Retinal pigment epithelial cell (primary cell): Measurements from ENCODE around the genes GJA1 and RNF146.

- RRBS = no CpG with 5 or more reads among the region's 6 CpGs
Observed at GRCh38 chr6:121435392-121436026, at the start of gene GJA1. Gene GJA1 (plus strand): TSS chr6:121435646.

DNA sequence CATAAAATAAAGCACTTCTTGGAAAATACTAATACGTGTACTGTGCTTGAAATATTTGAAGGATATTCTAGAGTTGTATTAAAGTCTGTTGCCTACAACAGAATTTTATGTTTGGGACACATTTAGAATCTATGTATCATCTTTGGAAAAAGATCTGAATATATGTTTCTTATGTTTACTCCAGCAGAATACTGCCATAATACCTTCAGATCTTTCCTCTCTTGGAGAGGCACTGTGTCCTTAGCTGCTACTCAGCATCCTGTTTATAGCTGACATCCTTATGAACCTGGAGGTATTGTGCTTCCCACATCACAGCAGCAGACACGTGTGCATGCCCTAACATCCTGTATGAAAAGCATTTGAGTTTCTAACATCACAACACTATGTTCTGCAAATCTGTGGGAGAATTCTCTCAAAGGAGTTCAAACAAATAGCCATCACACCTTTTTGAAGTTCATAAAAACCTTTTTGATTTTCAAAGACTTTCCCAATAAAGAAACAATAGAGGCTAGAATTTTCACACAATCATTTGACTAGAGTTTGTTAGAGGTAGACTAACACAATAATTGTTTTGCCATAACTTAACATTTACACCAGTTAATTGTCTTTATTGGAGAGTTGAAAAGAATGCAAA, 216.0 kb downstream of the GJA1 start:
- RRBS = no CpG with 5 or more reads among the region's 2 CpGs

DNA sequence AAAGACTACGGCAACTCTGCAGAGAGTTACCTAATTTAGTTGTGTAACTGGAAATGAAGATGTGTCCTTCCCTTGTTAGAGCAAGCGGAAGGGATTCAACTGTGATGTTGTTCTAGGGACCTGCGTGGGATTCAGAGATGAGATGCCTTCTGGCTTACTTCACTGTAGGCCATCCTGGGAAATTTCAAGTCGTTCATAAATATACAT, 370.9 kb upstream of the HSF2 start:
- RRBS = no CpG with 5 or more reads among the region's 4 CpGs

DNA sequence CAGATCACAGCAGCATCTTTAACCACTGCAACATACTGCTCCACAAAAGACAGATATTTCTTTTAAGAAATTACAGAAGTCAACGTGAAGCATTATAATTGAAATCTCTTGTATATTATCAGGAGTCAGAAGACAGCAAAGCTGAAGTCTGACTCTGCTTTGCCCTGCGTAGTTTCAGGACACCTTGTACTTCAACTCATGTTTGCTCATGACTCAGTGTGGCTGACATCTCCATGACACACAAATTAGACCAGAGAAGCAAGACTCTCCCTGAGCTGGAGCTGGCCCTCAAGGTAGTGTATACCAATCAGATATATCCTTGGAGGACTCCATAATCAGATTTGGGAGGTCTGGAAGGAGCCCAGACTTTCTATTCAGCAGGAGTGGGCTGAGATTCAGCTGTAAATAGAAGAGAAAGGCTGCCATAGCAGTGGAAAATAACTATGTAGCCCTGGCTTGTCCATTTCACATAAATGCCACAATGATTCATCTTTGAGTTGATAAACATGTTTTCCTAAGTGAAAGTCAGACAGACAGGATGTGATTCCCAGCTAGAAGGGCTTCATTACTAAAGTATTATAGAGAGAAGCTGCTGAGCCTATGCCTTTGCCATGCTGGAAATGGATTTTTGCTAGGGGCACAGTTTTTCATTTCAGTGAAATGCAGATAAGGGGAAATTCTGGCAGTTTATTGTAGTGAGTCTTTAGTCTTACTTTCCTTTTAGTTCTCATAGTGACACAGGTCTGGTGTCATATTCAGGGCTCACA, 95.1 kb downstream of the CLVS2 start:
- RRBS = no CpG with 5 or more reads among the region's 2 CpGs

DNA sequence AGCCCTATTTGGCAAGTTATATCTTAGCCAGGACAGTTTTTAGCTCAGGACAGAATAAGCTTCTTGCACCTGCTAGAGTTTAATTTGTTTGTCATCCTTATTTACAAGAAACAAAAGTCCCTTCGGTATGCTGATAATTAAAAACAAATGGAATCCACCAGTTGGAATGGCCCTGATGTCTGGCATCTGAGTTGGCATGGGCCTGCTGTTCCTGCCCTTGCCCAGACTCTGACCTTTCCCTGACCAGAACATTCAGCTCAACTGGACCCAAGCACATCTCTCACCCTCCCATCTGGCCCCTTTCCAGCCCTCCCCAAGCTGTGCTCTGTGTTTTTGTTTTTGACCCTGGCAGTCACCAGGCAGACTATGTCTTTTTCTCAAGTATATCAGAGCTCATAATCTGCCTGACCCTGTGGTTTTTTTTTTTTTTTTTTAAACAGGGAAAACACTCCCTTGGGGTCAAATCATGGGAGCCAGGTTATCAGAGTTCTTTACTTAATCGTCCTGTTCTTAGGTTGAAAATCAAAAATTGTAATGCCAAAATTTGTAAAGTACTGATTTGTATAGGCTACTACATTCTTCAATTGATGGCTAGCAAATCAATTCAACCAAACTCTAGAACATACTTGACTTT, 117.6 kb downstream of the TRDN start:
- RRBS = no CpG with 5 or more reads among the region's 2 CpGs

DNA sequence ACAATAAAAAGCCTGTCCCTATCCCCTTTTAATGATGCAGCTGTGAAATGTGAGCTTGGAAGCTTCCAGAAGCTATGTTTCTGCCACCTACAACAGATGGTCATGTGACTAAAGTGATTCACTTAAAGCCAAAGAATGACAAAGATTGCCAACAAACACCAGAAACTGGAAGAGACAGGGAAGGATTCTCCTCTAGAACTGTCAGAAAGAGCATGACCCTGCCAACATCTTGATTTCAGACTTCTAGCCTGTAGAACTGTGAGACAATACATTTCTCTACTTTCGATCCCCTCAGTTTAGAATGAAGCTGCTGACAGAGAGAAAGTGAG, 57.8 kb upstream of the TPD52L1 start:
- RRBS = no CpG with 5 or more reads among the region's 1 CpG

DNA sequence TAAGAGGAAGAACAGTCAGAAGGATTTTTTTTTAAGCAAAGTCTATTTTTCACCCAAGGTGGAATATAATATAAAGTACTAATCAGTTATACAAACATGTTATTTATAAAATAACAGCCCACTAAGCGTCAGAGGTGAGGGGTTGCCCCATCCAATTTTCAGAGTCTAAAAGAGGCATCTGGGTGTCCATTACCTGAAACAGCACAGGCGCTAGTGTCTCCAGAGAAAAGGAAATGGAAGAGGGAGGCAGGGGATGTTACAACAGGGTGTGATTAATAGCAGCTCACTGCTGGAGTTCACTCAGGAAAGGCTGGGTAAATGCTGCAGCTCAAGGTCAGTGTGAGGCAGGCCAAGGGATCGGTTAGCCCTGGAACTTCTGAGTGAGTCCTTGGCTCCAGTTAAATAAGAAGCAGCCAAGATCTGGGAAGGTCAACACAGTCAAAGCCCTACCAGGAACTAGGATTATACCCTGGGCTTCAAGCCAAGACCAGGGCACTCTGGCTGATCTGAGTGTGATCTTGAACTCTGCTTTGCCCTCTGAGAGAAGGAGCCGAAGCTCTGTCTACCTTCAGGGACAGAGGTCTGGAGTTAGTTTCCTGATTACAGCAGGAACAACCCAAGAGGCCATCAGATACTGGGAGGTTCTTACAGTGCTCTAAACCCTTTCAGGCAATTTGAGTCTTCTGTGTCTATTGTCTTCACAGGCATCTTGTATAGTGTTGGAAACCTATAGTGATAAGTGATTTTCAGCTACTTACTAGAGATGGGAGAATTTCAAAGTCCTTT, 44.2 kb downstream of the TPD52L1 start:
- RRBS = no CpG with 5 or more reads among the region's 4 CpGs

- RRBS = no CpG with 5 or more reads among the region's 1 CpG
Observed at GRCh38 chr6:125214057-125214371, 60.4 kb downstream of the TPD52L1 start.

DNA sequence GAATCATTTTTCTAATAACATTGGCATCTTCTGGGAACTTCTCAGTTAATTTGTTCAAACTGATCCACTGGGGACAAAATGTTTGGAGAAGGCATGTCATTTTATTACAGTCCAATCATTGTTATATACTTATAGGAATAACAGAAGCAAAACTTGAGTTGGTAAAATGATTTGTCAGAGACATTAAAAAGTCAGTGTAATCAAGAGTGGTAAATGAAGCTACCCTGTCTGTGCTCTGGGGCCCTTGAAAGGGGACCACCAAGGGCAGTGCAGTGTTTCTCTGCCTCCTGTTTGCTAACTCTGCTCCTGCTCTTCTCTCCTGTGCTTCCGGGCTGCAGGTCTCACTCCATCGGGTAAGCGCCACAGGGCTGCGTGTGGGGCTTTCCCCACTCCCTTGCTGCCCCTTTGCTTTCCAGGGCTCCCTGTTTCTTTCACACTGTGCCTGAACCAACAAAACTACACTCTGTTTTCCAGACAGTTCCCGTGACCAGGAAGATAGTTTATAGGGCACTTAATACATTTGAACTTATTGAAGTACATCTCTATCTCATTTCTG, 50.0 kb downstream of the HDDC2 start:
- RRBS = no CpG with 5 or more reads among the region's 5 CpGs

- RRBS = no CpG with 5 or more reads among the region's 4 CpGs
Observed at GRCh38 chr6:125356791-125357193, 55.0 kb upstream of the HDDC2 start.

GRCh38 chr6:125746569-125747255, 2.7 kb upstream of the HEY2 start:
- RRBS = no CpG with 5 or more reads among the region's 28 CpGs

DNA sequence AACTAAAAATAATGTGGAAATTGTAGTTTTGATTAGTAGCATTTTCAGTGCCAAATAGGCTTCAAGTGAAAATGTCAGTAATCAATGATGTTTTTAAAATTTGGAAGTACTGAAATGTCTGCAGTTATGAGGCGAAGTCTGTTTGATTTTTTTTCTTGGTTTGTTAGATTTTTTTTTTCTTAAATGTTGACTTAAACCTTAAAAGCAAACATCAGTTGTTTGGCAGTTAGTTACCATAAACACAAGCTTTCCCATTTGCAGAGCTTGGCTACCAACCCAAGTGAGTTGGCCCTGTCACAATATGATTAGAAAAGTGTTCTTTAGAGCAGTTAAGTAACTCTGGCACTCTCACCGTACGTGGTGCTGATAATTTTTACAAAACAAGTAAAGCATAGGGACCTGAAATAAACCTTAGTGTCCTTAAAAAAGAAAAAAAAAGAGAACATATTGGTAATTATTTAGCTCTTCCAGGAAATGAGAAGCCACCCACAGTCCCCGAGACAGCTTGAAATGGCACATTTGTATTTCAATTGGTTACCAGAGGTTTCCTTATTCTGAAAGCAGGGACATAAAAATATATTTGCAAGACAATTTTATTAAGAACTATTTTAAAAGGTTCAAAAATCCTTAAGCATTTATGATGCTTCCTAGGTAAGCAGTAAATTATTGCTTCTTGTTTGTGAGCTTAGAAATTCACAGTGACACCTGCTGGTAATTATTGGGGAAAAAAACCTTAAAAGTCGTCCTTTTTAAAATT, 3.9 kb downstream of the HEY2 start:
- RRBS = no CpG with 5 or more reads among the region's 5 CpGs

GRCh38 chr6:125812385-125813036, 21.8 kb downstream of the NCOA7 start:
- RRBS = no CpG with 5 or more reads among the region's 6 CpGs

DNA sequence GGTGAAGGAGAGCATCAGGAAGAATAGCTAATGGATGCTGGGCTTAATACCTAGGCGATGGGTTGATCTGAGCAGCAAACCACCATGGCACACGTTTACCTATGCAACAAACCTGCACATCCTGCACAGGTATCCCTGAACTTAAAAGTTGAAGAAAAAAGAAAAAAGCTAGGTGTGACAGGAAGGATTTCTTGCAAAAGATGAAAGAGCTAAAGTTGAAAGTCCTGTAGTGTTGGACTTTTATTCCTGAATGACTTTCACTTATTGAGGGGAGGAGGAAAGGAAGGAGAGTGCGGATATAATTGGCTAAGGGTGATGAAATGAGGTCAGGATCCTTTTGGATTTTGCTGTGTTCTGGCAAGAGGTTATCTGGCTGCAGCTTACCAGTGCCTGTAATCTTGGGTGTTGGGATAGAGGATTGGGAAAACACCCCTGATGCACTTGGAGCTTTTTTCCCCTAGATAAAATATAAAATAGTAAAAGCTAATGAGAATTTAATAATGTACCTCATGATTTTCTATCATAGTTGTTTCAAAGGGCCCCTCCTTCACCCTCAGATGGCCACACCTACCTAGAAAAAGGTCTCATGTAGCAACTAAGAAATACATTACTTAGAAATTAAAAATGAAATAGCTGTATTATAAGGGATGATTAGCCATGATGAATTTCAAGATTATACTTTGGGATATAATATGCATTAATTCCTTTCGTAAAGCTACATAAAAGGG, 8.8 kb downstream of the TRMT11 start:
- RRBS = no CpG with 5 or more reads among the region's 4 CpGs

DNA sequence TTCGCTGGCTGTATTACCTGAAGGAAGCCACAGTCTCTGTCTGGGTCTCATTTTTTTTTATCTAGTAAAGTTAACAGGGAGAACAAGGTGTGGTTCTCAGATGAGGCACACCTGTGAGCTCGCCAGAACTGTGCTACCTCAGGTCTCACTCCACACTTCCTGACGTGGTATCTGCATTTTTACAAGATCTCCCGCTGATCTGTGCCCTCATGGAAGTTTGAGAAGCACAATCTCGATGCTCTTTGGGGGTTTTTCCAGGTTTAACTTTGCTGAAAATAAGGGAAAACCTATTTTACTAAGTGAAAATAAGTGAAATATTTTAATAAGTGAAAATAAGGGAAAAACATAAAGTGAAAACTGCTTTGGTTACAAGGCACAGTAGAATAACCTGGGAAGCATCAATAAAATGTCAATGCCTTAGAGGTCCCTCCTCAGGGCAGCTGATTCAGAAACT, 169.4 kb upstream of the CENPW start:
- RRBS = no CpG with 5 or more reads among the region's 5 CpGs

- RRBS = no CpG with 5 or more reads among the region's 1 CpG
Observed at GRCh38 chr6:126182554-126183176, 157.2 kb upstream of the CENPW start.

- RRBS = no CpG with 5 or more reads among the region's 2 CpGs
Observed at GRCh38 chr6:126773014-126773340, 345.5 kb upstream of the RSPO3 start.

DNA sequence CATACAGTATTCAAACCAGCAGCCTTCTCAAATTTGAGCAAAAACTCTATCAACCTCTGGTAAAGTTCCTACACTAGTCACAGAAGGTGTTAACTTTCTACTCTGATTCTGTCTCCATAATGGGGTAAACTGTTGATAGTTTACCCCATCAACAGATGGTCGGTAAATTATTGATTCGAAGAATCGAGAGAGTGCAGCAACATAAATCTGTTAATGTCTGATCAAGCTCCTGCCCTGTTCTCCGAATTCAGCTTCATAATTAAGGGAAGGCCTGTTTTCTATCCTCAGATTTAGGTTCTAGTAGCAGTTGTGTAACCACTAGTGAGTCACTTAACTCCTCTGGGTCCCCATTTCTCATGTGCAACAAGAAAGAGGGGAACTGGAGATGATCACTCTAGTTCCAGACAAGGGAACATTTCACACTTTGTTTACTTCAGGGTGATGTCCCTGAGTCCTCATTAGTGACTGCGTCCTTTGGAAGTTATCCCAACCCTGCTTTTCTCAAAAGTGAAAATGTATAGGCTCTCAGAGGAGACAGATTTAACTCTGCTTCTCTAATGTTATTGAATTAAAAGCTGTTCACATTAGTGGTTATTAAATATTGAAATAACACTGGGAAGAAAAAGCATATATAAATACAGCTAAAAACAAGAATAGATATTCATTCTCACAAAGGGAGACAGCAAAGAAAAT, 68.1 kb upstream of the RNF146 start:
- RRBS = no CpG with 5 or more reads among the region's 5 CpGs

- RRBS = no CpG with 5 or more reads among the region's 1 CpG
Observed at GRCh38 chr6:127204309-127204573, 62.4 kb upstream of the RNF146 start.

GRCh38 chr6:127266143-127267005, at the start of gene RNF146:
Gene RNF146 (plus strand): TSS chr6:127266864.
- RRBS = under 1% methylated on average over 33 of the region's 49 CpGs